Mesenchymal stem cell of Wharton's jelly (primary cell): ENCODE measurements around a stretch of chr6.

DNA sequence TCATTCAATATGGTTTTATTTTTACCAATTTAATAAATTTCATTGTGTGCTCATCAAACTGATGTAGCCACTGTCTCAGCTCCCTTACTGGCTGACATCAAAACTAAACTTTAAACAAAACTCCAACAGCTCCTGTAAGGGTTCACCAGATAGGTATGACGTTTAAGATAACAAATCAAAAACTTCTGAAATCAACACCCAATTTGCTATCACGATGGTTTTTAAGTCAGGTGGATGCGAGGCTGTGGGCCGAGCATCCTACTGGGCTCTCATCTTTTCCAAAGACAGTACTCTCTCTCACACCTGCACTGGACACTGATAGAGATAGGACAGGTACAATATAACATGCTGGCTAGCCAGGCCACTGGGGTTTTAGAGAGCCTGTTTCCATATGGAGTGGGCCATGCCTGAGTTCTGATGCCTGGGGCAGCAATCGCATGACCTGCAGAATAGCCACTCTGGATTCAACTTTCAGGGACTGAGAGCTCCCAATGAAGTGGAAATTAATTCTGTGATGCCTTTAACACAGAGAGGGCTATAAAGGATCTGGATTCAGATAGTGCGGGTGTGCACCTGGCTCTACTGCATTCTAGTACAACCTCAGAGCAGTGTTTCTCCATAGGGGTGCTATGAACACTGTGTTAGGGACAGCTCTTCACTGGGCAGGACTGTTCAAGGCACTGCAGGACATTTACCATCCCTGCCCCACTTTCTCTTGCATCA is 99.3 kb downstream of the FYN start:
- CAGE, long polyA plus RNA: no peak

GRCh38 chr6:111780331-111780752 is 92.9 kb downstream of the FYN start:
- CAGE, long polyA plus RNA: no peak

GRCh38 chr6:111818431-111818754 is 54.9 kb downstream of the FYN start:
- CAGE, long polyA plus RNA: no peak

GRCh38 chr6:111850739-111850938 is 22.6 kb downstream of the FYN start:
- CAGE, long polyA plus RNA: no peak

GRCh38 chr6:111862438-111863359 is 10.6 kb downstream of the FYN start:
- CAGE, long polyA plus RNA: no peak

- CAGE, long polyA plus RNA: no peak
Observed at GRCh38 chr6:111874146-111874785, 1.0 kb upstream of the FYN start.

DNA sequence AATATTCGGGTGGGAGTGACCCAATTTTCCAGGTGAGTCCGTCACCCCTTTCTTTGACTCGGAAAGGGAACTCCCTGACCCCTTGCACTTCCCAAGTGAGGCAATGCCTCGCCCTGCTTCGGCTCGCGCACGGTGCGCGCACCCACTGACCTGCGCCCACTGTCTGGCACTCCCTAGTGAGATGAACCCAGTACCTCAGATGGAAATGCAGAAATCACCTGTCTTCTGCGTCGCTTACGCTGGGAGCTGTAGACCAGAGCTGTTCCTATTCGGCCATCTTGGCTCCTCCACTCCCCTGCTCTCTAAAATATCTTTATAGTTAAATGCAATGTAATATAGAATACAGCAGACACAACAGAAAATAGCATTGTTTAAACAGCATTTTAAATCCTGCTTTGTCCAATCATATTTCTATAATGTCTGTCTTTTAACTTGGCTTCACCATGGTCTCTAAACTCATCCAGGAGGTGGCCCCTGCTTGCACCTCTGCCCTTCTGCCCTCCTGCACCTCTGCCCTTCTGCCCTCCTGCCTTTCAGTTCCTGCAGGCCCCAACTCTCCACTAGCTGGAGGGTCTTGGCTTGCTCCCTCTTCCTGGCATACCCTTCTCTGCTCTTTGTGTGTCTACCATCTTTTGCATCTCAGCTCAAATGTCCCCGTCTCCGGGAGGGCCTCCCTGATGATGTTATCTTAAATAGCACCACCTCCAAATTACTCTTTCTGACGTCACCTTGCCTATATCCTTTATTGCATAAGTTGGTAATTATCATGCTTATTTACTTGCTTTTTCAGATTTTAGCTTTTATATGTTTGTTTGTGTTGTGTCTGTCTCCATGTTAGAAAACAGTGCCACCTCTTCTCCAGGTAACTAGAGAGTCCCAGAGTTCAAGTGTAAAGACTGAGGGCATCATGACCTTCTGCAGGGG is 35.7 kb upstream of the FYN start:
- CAGE, long polyA plus RNA: no peak

DNA sequence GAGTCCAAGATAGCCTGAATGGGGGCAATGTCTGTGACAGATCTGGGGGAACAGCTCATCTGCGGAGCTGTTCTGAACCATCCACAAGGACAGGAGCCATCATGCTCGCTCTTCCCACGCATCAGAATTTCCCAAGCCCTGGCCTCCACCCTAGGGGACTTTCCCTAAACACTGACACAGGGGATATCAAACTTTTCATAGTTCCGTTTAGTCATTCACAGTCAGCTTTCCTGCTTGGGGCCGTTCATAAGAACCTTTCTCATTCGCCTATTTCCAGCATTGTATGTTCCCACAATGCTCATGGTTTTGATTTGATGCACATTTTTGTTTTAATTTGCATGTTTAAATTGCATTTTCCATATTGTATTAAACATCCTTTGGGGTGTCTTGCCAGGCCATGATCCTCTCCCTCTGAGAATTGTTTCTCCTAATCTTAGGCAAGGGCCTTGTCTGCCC is 37.5 kb upstream of the CCN6 start:
- CAGE, long polyA plus RNA: no peak

DNA sequence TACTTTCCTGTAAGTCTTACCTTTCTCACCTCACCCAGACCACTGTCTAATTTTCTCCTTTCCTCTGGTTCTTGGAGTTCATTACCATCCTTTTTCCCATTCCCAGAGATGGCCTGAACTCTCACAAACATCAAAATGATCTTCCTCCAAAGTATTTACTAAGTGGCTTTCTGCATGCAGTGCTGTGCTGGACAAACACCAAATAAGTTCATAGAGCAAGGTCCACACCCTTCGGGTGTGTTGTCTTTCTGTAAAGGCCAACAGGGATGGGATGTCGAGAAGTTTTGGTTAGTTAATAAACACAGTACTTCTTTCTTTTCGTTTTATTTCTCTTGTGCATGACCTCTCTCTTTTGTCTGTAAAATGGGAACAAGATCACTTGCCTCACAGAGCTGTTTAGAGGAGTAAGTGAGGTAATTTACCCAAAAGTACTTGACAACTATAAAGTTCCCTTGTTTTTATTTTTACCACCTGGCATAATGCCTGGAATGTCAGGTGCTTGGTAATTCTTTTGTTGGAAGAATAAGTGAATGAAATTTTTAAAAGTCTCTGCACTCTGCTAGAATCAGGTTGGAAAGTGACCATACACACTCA is 22.9 kb upstream of the CCN6 start:
- CAGE, long polyA plus RNA: no peak

DNA sequence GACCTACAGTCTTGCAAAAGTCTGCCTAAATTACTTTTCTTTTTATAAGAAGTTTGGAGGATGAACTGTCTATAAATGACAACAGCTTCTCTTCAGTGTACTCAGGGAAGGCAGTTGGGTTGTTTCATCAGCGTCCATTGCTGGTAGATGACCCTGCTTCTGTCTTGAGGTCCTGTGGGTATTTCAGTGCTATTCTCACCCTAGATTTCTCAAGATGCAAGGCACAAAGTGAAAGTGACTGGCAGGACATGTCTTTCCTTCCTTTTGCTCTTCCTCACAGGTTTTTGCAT is 30.9 kb downstream of the LAMA4 start:
- CAGE, long polyA plus RNA: no peak

GRCh38 chr6:112233719-112234102 is 20.7 kb downstream of the LAMA4 start:
- CAGE, long polyA plus RNA: no peak

DNA sequence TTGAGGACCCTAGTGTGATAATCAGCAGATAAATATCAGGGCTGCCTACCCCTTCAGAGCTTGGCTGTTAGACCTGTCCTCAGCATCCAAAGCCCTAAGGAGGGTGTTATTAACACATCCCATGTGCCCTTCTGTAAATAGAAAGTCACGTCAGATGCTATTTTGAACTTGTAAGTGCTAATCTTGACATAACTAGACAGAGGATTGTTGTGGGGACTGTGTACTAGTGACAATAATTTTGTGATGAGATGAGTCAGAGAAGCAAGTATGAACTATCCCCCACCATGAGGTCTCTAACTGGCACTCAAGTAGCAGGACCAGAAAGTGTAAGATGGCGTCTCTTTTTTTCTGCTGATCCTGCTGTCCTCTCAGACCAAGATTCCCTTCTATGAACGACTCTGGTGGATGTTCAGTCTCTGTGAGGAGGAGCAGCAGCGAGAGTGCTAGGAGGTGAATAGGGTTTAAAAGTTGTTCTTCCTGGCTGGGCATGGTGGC is 5.1 kb upstream of the LAMA4 start:
- CAGE, long polyA plus RNA: no peak

DNA sequence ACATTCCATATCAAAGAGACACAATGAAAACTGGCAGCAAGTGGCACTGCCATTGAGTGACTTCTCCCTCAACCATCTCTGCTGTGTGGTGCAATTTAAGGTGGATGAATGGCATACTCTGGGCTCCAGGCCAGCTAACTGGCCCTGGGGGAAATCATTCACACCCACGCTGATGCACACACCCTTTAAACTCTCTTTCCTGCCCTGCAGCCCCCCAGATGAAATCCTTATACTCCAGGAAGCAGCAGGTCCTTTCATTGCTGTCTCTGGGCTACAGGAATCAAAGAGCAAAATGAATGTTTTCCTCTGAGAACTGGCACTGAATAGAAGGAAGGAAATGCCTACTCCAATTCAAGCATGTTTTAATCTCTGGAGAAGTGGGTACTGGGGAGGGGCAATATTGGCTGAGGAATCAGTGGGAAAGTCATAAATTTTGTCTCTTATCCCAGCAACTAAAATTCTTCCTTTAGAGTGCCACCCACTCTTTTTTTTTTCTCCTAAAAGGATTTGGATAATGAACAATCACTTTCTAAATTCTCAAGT is 16.9 kb upstream of the RFPL4B start:
- CAGE, long polyA plus RNA: no peak

- CAGE, long polyA plus RNA: no peak
Observed at GRCh38 chr6:113362363-113362820, 494.8 kb upstream of the MARCKS start.

GRCh38 chr6:113824251-113824815 is 32.8 kb upstream of the MARCKS start:
- CAGE, long polyA plus RNA: no peak

GRCh38 chr6:113854484-113855664 is 2.3 kb upstream of the MARCKS start:
- CAGE, long polyA plus RNA: no peak

DNA sequence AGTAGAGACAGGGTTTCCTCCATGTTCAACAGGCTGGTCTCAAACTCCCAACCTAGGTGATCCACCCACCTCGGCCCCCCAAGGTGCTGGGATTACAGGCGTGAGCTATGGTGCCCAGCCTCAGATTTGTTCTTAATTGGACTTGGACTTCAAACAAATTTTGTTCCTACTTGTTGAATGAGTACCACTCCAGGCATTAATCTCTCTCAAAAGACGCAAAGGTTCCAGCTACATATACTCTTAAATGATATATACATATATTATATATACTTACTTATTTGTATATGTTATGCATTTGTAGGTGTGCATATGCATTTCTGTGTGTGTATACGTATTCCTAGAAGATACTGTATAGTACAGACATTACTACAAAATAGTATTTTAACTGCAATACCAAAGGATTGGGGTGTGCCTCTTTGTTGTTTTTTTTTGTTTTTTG is 21.0 kb downstream of the HDAC2 start:
- CAGE, long polyA plus RNA: no peak

GRCh38 chr6:114341939-114342755 is 676 bp downstream of the HS3ST5 start:
- CAGE, long polyA plus RNA: no peak

GRCh38 chr6:116101780-116102180 is 1.1 kb downstream of the NT5DC1 start:
- CAGE, long polyA plus RNA: no peak

GRCh38 chr6:116156064-116156667 is 30.2 kb upstream of the COL10A1 start:
- CAGE, long polyA plus RNA: no peak